ENCODE data around the genes DPY19L1 and SEPTIN7.

GRCh38 chr7:34158207-34158646 lies 252.9 kb downstream of the BMPER start:
- PRO-cap, 3 experiments, result no peak in any of the 3 experiments
- RAMPAGE, long total RNA, 4 experiments, result no peak in any of the 4 experiments
- RRBS, result no CpG with 5 or more reads among the region's 5 CpGs

- PRO-cap, 3 experiments, result no peak in any of the 3 experiments
- RAMPAGE, long total RNA, 4 experiments, result no peak in any of the 4 experiments
- RRBS, result no CpG with 5 or more reads among the region's 8 CpGs
Measured at GRCh38 chr7:34991923-34992193, 45.4 kb downstream of the DPY19L1 start.

DNA sequence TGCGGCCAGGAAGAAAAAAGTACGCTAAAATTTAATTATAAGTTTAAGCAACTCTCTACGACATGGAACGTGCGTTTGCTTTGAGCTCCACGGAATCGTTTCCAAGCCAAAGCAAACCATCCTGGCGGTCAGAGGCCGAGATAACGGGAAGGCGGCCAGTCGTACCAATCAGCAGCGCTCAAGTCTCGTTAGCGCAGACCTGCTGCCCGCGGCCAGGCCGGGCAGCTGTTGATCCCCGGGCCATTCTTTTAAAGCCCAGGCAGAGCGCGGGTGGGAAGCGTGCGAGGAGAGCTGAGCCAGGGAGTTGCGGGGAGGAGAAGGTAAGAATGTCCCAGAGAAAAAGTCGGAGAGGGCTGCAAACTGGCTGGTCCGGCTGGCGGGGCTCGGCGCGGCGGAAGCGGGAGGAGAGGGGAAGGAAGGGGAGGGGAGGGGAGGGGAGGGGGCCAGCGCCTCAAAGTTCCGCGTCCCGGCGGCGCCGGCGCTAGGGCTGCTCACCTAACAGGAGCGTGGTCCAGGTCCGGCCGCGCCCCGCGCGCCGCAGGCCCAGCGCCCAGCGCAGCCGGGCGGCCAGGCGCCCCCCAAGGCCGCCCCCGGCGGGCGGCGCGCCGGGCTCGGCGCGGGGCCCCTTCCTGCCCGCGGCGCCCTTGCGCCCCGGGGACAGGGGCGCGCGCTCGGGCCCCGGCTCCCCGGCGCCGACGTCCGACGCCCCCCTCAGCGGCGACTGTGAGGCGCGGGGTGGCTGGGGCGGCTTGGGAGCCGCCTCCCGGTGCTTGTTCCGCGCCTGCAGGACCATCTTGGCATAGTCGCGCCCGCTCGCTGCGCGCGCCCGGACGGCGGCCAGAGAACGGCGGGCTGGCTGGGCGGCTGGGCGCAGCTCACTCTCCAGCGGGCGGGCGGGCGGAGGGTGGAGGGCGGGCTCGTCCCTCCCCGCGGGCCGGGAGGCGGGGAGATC lies at the start of gene DPY19L1:
Gene DPY19L1 (minus strand): TSS at position 884 of the 952 bp plus-strand sequence.
- PRO-cap, 3 experiments, result peak in 3 of 3 experiments; most common plus-strand start position 131 of the sequence (in 3); most common minus-strand start position 101 of the sequence (in 3)
- RAMPAGE, long total RNA, 4 experiments, result start-site peak on the plus strand in 1 of 4 experiments, centred at position 225 of the sequence, 10 reads per replicate
- RRBS, result 1% methylated on average over 60 of the region's 112 CpGs

- PRO-cap, 3 experiments, result no peak in any of the 3 experiments
- RAMPAGE, long total RNA, 4 experiments, result no peak in any of the 4 experiments
- RRBS, result no CpG with 5 or more reads among the region's 5 CpGs
Measured at GRCh38 chr7:35339641-35339840, 85.6 kb upstream of the TBX20 start.

GRCh38 chr7:35386780-35387080 lies 132.8 kb upstream of the TBX20 start:
- PRO-cap, 3 experiments, result no peak in any of the 3 experiments
- RAMPAGE, long total RNA, 4 experiments, result no peak in any of the 4 experiments
- RRBS, result no CpG with 5 or more reads among the region's 3 CpGs

DNA sequence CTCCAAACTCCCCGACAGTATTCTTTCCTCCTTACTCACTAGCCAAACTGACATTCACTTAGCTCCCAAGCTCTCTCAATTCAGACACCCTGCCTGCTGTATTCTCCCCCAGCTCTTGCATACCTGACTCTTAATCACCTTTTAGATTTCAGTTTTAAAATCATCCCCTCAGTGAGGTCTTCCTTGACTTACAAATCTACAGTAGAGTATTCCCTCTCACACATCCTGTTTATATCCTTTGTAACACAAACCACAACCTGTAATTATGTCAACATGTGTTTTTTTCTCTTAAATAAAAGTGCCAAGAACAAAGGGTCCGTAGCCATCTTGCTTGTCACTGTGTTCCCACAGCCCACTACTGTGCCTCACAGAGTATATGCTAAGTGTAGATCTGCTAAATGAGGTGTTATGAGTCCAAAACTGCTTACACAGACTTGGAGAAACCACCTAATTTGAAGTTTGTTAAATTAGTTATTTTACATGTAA lies 14.3 kb downstream of the HERPUD2 start:
- PRO-cap, 3 experiments, result no peak in any of the 3 experiments
- RAMPAGE, long total RNA, 4 experiments, result no peak in any of the 4 experiments
- RRBS, result no CpG with 5 or more reads among the region's 2 CpGs

DNA sequence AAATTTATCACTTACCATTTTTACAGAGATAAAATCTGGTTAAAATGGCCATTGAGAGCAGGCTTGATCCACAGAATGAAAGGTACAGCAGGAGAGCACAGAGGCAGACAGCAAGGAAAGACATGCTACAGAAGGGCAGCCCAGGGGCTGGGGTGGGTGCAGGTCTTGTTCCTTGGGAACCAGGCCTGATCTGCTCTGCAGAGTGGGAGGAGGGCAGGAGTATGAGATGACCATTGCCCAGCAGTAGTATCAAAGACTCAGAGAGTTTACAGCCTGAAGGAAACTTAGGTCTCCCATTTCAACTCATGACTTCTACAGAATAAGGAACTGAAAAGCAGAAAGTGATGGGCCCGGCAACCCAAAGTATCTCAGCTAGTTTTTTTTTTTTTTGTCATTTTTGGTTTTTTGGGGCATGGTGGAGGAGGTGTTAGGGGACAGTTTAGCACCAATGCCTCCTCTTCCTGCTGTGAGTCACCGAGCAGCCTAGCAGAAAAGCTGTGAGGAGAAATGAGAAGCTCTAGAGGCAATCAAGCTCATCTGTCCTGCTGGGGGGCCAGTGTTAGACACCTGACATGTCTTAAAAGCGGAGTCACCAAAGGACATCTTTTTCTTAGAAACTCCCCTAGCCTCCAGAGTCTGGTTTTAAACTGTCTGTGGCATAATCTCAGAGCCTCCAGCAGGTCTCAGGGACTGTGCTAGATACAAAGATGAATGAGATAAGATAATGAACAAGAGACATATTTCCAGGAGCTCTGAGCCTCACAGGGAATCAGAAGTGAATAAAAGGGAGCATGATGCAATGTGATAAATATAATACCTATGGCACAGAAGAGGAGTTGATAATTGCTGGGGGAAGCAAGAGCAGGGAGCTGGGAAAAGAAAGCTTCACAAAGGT lies 34.3 kb upstream of the HERPUD2 start:
- PRO-cap, 3 experiments, result no peak in any of the 3 experiments
- RAMPAGE, long total RNA, 4 experiments, result no peak in any of the 4 experiments
- RRBS, result no CpG with 5 or more reads among the region's 3 CpGs

GRCh38 chr7:35799700-35800774 lies 820 bp upstream of the SEPTIN7 start:
- PRO-cap, 3 experiments, result peak in 3 of 3 experiments; most common plus-strand start chr7:35800670 (in 2); most common minus-strand start chr7:35800616 (in 3)
- RAMPAGE, long total RNA, 4 experiments, result start-site peak on the minus strand in 2 of 4 experiments, at chr7:35800606-35800621 at its widest, 26 to 52 reads per replicate
- RRBS, result no CpG with 5 or more reads among the region's 42 CpGs

- PRO-cap, 3 experiments, result peak in 3 of 3 experiments; most common plus-strand start chr7:35801219 (in 3); most common minus-strand start chr7:35801370 (in 1)
- RAMPAGE, long total RNA, 4 experiments, result start-site peak on the plus strand in 4 of 4 experiments, at chr7:35801008-35801252 at its widest, 91 to 2,552 reads per replicate
- RRBS, result 2% methylated on average over 49 of the region's 115 CpGs
Measured at GRCh38 chr7:35800983-35802103, at the start of gene SEPTIN7. TSS of gene SEPTIN7 (plus strand) at chr7:35801057.

- PRO-cap, 3 experiments, result no peak in any of the 3 experiments
- RAMPAGE, long total RNA, 4 experiments, result no peak in any of the 4 experiments
- RRBS, result no CpG with 5 or more reads among the region's 5 CpGs
Measured at GRCh38 chr7:35988130-35988661, 164.9 kb upstream of the EEPD1 start.

DNA sequence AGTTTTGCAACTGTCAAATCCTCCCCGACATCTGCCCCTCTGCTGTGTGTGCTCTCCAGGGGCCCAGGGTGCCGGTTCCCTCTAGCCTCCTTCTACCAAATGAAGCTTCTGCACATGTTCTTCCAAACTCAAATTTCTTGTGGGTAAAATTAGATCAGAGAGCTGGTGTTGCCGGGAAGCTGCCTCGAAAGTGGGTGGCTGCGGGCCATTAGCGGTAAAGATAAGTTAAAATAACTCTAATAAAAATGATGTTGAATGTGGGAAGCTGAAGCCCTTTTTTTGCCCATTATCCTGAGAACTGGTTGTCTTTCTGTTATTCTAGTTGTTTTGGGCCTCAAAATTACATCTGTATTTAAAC lies 37.0 kb upstream of the EEPD1 start:
- PRO-cap, 3 experiments, result no peak in any of the 3 experiments
- RAMPAGE, long total RNA, 4 experiments, result no peak in any of the 4 experiments
- RRBS, result 60% methylated on average over 2 of the region's 6 CpGs

DNA sequence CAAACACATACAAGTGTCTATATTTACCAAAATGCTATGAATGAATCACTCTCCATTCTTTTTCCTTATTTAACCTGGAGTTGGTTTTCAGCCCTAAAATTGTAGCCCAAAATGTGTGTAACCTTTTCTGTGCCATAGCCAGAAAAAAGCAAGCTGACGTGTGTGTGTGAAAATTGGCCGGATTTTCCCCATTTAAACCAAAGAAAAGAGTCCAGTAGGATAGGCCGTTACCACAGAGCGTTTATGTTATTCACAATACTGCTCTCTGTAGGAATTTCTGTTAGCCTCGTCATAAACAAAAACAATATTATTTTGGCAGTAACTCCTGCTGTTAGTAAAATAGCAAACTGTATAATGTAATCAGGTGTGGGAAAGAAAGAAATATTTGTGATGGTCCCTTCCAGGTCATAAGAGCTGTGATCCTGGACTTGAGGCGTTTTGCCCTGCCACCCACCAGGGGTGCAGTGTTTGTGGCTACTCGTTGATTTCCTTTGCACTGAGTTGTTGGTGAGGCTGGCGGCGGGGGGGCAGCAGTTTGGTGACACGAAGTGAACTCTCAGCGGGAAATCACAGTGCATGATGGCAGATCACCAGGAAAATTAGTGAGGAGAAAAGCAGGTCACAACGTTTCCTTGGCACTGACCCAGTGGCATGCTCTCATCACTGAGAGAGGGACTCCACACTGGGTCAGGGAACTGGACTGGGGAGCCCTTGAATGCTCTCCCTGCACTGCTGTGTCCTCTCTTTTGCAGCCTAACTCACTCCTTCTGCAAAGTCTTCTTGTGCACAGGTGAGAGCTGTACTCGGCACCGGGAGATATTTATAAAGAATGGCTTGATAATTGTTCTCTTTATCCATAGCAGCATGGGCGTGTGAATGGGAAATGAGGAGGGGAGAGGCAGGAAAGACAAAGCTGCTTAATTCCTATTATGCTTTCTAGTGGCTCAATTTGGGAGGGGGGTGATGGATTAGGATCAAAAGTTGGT lies 2.9 kb downstream of the EEPD1 start:
- PRO-cap, 3 experiments, result peak in 1 of 3 experiments; most common plus-strand start position 685 of the sequence (in 1); most common minus-strand start position 498 of the sequence (in 1)
- RAMPAGE, long total RNA, 4 experiments, result no peak in any of the 4 experiments
- RRBS, result no CpG with 5 or more reads among the region's 15 CpGs

DNA sequence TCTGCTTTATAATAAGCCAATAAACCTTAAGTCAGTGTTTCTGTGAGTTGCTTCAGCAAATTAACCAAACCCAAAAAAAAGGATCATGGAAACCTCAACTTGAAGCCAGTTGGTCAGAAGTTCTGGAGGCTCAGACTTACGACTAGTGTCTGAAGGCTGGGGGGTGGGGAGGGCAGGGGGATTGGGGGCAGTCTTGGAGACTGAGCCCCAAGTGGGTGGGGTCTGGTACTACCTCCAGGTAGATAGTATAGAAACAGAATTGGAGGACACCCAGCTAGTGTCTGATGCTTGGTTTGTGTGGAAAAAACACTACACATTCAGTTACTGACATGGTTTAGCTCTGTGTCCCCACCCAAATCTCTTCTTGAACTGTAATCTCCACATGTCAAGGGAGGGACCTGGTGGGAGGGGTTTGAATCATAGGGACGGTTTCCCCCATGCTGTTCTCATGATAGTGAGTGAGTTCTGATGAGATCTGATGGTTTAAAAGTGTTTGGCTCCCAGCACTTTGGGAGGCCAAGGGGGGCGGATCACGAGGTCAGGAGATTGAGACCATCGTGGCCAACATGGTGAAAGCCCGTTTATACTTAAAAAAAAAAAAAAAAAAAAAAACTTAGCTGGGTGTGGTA lies 19.8 kb downstream of the EEPD1 start:
- PRO-cap, 3 experiments, result no peak in any of the 3 experiments
- RAMPAGE, long total RNA, 4 experiments, result no peak in any of the 4 experiments
- RRBS, result no CpG with 5 or more reads among the region's 6 CpGs

DNA sequence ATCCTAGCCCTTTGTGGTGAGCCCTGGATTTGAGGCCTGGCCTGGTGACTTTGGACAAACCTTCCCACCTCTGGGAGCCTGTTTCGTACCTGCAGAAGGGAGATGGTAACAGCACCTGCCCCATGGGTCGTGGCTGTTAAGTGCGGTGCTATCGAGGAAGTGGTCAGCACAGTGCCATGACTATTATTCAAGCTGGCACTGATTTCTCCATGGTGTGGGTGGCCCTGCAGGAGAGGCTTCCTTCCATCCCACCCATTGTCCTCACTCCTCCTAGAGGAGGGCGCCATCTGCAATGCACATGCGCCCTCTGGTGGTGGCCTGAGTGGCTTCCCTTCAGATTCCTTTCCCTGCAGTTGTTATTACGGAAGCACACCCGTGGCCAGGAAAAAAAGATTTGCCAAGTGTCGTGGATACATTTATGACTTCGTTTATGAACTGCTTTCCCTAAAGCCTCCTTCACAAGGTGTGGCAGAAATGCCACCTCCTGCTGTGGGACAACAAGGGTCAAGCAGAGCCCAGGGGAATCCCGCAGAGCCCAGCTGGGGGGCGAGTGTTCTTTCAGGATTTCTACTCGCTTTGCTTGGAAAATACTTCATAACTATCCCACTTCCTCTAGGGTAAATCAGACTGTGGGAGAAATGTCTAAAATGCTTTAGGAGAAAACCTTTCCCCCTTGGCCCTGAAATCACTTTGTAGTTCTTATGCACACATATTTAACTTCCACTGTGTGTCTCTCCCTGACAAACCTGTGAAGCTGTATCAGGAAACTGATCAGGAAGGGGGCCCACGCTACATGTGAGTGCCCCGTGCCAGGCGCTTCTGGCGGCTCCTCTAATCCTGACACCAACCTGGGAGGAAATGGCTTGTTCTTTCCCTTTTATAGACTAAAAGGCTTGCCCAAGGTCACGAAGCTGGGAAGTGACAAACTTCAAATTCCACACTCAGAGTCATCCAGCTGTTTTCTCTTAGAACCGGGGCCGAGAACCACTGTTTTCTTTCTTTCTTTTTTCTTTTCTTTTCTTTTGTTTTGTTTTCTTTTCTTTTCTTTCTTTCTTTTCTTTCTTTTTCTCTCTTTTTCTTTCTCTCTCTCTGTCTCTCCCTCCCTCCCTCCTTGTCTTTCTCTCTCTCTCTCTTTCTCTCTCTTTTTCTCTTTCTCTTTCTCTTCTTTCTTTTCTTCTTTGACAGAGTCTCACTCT lies 75.3 kb downstream of the MATCAP2 start:
- PRO-cap, 3 experiments, result peak in 3 of 3 experiments; most common plus-strand start position 762 of the sequence (in 2); most common minus-strand start position 850 of the sequence (in 3)
- RAMPAGE, long total RNA, 4 experiments, result no peak in any of the 4 experiments
- RRBS, result no CpG with 5 or more reads among the region's 20 CpGs

GRCh38 chr7:36312358-36313038 lies 54.5 kb downstream of the MATCAP2 start:
- PRO-cap, 3 experiments, result no peak in any of the 3 experiments
- RAMPAGE, long total RNA, 4 experiments, result no peak in any of the 4 experiments
- RRBS, result no CpG with 5 or more reads among the region's 16 CpGs

GRCh38 chr7:36460768-36461314 lies 71.2 kb downstream of the ANLN start:
- PRO-cap, 3 experiments, result no peak in any of the 3 experiments
- RAMPAGE, long total RNA, 4 experiments, result no peak in any of the 4 experiments
- RRBS, result no CpG with 5 or more reads among the region's 9 CpGs

DNA sequence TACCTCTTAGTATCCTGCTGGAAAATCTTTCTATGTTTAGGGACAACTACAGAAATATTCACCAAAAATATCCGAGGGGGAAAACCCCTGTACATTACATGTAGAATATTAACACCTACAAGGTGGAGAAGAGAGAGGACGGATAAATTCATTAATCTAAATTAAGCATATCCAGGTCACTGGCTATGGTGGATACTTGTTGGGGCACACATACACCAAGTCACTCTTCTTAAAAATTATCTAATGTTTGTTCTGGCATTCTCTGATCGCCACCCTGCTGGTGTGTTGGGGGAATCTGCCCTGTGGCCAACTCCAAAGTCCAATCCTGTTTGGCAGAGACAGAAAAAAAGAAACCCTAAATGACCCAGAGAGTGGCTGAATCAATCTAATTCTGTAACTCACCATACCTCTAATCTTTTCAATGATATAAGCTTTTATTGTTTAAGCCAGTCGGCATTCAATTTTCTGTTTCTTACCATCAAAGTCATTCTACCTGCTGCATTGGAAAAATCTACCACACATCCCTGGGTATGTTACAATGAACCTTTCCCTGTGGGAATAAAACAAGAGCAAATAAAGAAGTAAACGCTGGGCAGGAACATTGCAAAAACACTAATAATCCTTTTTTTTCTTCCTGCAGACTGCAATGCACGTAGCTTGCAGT lies 34.3 kb downstream of the ELMO1 start:
- PRO-cap, 3 experiments, result no peak in any of the 3 experiments
- RAMPAGE, long total RNA, 4 experiments, result no peak in any of the 4 experiments
- RRBS, result no CpG with 5 or more reads among the region's 6 CpGs

- PRO-cap, 3 experiments, result no peak in any of the 3 experiments
- RAMPAGE, long total RNA, 4 experiments, result no peak in any of the 4 experiments
- RRBS, result no CpG with 5 or more reads among the region's 1 CpG
Measured at GRCh38 chr7:37415657-37416020, 33.0 kb downstream of the ELMO1 start.

DNA sequence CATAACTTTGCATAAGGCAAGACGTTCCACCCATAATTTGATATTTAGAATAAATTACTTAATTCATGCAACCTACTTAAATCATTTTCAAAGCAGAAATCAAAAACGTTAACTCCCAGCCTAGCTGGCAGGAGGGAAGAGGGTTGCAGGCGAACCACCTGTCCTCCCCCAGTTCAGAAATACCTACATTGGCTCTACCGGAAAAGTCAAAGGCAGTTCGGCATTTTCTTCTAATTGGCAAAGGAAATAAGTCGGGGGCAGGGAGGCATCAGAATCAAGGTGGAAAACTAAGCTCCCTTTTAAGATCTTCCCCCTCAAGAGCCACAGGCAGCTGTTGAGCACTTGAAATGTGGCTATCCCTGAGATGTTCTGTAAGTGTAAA lies 876 bp upstream of the ELMO1 start:
- PRO-cap, 3 experiments, result no peak in any of the 3 experiments
- RAMPAGE, long total RNA, 4 experiments, result no peak in any of the 4 experiments
- RRBS, result no CpG with 5 or more reads among the region's 6 CpGs

DNA sequence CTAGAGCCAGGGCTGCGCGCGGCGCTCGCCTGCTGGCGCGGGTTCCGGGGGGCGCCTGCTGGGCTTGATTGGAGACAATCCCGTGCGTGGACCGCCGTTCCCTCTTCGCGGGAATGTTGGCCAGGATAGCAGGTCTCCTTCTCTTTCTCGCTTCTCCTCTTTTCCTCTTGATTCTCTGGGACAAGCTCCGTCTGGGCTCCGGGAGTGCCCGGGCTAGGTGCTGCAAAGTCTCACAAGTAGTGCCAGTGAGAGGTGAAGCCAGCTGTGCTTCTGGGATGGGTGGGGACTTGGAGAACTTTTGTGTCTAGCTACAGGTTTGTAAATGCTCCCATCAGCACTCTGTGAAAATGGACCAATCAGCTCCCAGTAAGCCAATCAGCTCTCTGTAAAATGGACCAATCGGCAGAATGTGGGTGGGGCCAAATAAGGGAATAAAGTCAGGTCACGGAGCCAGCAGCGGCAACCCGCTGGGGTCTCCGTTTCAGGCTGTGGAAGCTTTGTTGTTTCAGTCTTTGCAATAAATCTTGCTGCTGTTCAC lies 43.5 kb upstream of the ELMO1 start:
- PRO-cap, 3 experiments, result no peak in any of the 3 experiments
- RAMPAGE, long total RNA, 4 experiments, result no peak in any of the 4 experiments
- RRBS, result 95% methylated on average over 2 of the region's 24 CpGs

Data from adrenal gland (tissue), 7 donors.